CMK (cell line): ENCODE measurements around a stretch of chr6.

GRCh38 chr6:156829160-156830102 is 52.3 kb downstream of the ARID1B start:
- RRBS = no CpG with 5 or more reads among the region's 9 CpGs

DNA sequence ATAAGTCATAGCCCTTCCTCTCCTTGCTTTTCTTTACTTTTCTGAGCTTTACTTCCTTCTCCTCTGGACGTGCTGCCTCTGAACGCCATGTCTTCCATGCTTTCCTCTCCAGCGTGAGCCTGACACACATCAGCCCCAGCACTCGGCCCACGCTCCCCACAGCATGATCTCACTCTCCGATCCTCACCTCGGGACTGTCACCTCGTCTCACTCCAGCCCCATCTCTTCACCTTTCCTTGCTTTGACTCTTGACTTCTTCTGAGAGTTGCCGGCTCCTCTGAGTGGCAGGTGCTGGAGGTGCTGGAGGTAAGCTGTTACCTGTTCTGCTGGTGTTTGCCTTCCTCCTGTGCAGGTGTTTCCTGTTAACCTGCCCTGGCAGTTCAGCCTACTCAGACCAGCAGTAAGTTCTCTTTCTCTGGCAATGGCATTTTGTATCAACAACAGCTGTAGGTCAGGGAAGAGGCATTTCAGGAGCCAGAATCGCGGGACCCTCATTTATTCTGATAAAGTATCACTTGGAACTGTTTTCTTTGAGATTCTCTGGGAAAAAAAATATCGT is 106.4 kb downstream of the ARID1B start:
- RRBS = no CpG with 5 or more reads among the region's 12 CpGs

DNA sequence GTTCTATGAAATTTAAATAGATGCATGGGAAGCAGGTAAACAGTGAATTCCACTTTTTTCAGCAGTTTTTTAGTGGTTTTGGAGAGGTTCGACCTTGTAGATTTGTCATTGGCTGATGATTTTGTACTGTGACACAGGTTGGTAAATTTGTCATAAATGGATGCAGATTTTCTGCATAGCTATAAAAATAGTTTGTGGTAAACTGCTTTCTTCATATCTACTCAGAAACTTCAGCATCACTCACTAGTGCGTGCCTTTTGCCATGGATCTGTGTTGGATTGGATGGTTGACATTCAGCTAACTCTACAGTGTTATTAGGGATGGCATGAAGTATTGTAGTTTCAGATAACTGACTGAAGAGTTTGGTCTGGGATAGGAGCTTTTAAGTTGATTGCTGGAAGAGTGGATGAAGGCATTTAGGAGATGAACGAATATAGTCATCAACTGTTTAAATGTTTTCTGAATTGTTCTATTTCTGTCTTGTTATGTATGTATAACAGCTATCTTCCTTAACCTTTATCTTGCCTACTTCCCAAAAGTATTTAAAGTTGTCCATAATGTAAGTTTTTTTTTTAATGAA is 160.2 kb downstream of the ARID1B start:
- RRBS = no CpG with 5 or more reads among the region's 3 CpGs

GRCh38 chr6:156953207-156954118 is 176.3 kb downstream of the ARID1B start:
- RRBS = no CpG with 5 or more reads among the region's 10 CpGs

DNA sequence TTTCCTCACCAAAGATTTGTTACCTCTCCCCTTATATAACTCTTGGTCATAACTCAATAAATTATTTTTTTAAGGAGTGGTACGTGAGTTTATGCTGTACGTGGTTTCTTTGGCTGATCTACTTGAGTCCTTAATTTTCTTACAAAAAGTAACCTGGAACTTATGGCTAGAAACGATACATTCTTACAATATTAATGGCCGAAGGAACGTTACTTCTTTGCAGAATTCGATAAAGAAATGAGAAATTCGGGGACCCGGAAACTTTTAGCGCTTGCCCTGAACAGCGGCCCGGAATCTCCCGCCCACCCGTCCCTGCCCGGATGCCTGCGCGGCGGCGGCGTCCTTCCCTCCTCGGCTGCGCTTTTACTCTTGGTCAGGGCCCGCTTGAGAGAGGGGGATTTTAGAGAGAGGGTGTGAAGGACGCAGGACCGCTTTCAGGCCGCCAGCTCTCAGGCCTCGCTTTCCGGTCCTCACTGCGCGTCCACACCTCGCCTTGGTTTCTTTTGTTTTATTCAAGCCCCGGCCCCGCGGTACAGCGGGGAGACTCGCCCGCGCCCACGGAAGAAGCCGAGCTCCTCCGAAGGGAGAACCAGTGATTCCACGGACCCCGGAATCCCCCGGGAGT is 243.7 kb downstream of the ARID1B start:
- RRBS = 2% methylated on average over 12 of the region's 43 CpGs

DNA sequence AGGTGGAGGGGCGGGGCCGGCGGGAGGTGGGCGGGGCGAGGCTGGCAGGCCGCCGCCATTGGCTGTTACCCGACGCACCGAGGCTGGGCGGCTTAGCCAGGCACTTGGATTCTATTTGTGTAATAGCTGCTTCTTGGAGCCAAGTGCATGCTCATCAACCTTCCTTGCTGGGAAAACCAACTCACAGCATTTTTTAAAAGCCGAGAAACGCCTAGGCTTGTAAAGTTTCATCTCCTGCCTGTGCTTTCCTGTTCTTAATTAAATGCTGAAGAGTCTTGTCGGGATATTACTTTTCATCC is 244.9 kb downstream of the ARID1B start:
- RRBS = no CpG with 5 or more reads among the region's 14 CpGs

DNA sequence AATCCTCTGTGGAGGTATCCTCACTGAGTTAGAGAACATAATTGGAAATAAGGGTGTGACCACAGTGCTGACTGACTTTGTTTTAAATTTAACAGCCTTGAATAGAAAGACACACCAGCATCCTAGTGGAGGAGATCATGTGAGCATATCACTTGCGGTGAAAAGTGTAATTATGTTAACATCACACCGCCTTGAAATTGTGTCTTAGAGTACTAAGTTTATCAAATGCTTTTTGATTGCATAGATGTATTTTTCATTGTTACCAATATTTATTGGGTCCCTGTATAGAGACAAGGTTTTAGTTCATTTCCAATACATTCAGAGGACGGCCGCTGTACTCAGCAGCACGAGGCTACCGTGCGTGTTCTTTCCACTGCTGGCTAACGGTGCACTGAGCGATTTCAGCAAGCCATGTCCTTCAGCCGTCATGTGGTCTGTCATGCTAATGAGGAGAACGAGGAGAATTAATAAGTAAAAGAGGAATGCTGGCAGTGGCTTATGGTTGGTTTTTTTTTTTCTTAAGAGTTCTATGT is 253.4 kb downstream of the ARID1B start:
- RRBS = no CpG with 5 or more reads among the region's 11 CpGs

DNA sequence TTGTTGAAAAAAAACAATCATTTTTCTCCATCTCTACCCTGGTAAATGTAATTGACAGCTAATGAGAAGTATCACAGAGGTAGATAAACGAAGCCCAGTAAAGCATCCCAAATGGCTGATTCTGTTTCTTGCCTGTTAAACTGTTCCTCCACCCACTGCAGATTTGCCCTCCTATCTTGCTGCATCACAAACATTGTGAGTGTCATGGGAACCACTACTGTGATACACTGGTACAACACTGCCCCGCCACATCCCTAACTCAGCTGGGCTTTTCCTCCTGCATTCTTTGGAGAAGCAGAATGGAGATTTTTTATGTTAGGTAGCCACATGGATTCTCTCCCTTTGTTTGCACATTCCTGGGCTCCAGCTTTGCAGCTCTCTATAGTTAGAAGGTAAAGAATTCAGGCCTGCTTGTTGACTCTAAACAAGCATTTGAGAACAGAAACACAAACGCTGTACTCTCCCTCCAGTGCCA is 234.1 kb downstream of the TMEM242 start:
- RRBS = no CpG with 5 or more reads among the region's 3 CpGs

DNA sequence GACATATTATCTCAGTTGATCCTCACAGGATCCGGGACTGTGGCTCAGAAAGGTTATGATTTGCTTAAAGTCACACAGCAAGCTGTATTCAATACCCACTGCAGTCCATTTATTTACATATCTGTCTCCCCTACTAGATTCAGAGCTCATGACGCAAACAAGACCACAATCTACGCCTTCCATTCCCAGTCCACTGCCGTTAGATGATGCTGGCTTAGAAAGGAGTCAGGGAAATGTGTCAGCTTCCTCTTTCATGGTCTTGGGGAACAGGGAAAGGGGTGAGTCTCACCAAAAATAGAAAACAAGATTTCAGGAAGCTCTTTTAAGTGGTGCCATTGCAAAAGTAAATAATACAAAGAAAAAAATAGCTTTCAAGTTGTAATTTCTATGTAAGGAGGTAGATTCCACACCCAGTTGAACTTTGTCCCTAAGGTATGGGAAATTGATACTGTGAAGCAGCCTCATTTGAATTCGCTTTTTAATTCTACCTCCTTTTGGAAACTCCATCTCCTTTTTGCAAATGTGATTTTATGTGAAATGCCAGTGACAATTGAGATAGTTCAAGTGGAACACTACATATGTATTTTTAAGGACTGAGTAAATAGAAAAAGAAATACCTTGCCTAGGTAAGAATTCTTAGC is 194.0 kb downstream of the TMEM242 start:
- RRBS = no CpG with 5 or more reads among the region's 5 CpGs

GRCh38 chr6:157145651-157145886 is 177.8 kb downstream of the TMEM242 start:
- RRBS = no CpG with 5 or more reads among the region's 3 CpGs

GRCh38 chr6:157181562-157182036 is 141.7 kb downstream of the TMEM242 start:
- RRBS = no CpG with 5 or more reads among the region's 5 CpGs

- RRBS = 97% methylated on average over 4 of the region's 37 CpGs
Observed at GRCh38 chr6:157200722-157201534, 122.4 kb downstream of the TMEM242 start.

DNA sequence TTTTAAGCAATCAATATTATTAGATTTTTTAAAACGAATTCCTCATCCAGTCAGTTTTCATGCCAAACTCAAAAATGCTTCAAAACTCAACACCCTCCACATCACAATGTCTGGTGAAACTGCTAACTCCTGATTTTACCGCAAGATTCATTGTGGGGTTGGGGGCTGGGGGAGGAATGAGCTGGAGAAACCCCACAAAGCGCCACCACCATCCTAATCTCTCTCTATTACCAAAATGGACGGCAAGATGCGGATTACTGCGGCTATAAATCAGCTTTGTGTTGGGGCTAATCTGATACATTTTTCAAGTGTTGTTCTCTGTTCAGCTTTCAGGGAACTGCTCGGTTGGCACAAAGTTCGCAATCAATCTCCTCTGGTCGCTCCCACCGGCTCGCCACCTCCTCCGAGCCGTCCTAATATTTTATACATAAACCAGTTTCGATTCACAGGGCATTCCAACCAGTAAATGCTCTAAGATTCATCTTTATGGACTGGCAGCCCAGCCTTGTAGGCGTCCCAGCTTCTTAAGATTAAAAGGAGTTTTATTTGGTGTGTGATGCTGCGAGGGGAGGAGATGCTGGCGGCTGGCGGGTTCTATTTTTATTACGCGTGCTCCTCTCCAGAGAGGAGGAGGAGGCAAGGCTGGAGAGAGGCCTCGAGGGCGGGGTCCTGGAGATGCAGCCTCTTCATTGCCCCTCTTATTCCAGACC is 83.5 kb downstream of the TMEM242 start:
- RRBS = no CpG with 5 or more reads among the region's 22 CpGs

DNA sequence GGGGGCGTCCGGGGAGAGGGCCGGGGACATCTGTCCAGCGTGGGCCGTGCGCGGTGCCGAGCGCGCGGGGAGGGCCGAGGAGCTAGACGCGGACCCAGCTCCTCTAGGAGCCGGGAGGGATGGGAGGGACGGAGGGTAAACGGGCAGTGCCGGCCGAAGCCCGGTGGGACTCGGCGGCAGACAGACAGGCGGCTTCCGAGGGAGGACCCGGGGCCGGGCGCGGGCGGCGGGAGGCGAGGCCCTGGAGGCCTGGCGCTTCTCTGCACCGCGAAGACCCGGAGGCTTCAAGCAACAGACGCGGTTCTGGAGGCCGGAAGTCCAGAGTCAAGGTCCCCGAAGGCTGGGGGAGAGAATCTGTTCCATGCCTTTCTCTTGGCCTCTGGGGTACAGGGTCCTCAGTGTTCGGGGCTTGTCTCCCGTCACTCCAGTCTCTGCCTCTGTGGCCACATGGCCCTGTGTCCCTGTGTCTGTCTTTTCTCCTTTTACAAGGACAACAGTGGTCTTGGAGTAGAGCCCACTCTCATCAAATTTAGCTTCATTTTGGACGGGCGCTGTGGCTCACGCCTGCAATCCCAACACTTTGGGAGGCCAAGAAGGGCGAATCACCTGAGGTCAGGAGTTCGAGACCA is 48.2 kb downstream of the TMEM242 start:
- RRBS = 2% methylated on average over 30 of the region's 46 CpGs

DNA sequence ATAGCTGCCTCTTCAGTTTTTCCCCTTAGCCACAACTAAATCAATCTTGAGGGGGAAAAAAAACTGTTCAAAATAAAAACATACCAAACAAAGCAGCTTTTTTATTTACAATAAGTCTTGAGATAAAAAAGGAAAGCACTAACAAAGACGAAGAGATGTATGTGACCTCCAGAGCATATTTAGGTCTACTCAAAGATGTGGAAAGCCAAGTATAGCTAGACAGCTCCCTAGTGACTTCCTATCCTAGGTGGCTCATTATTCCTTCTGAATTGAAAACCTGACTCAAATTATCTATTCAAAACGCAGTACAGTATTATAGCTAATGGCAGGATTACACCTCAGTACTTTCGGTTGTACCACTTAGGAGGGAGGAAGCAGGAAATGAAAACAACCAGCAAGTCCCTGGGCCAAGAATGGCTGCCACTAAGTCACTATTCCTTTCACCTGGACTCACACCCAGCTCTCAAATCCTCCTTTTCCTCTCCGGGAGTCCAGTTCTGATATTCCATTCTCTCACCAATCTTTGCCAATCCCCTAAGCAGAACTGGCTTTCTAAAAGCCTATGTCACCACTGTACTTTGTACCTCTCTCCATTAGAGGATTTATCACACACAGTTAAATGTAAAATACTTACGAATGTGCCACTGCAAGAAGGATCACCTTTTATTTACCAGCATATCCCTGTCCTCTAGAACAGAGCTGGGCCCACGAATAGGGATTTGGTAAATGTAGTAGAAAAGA is 20.7 kb downstream of the TMEM242 start:
- RRBS = no CpG with 5 or more reads among the region's 6 CpGs

DNA sequence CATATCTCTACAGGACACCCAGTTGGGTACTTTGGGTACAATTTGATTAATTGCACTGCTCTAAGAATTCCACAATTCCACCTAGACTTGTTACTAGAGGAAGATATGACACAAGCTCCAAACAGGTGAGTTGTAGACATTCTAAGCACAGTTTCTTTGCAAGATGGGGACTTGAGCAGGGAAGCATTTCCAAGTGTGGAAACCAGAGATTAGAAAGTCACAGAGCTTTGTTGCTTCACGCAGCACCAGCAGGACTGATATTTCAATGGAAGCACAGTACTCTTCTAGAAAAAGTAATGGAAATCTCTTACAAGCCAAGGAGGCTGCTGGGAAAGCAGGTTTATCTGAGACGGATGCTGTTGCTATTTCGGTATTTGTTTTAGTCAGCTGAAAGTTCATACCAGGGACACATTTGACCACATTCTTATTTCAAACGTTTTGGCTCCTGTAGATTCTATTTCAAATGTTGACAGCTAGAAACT is 3.5 kb upstream of the TMEM242 start:
- RRBS = no CpG with 5 or more reads among the region's 4 CpGs

- RRBS = no CpG with 5 or more reads among the region's 8 CpGs
Observed at GRCh38 chr6:157405842-157406321, 24.9 kb downstream of the ZDHHC14 start.

- RRBS = no CpG with 5 or more reads among the region's 7 CpGs
Observed at GRCh38 chr6:157461449-157461820, 80.4 kb downstream of the ZDHHC14 start.

- RRBS = no CpG with 5 or more reads among the region's 7 CpGs
Observed at GRCh38 chr6:157486629-157487175, 105.7 kb downstream of the ZDHHC14 start.

DNA sequence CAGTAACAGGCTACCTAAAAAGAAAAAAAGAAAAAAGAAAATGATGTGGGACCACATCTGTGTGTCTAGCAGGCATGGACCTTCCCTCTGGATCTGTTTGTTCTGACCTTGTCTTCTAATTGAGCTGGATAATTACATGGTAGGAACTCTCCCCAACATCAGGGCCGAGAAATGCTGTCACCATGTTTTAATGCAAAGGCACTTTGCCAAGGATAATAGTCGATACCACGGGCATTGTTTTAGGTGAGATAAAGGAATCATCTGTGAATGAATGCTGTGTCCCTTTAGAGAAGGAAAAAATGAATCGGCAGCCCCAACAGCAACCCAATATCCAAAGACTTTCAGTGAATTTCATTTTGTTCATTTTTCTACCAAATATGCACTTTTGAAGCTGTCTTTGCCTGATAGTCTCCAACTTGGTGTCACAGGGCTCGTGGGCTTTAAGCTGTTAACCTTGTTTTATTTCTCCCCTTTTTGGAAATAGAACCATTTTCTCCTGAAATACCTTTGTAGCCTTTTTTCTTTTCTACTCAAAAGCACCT is 149.2 kb downstream of the ZDHHC14 start:
- RRBS = no CpG with 5 or more reads among the region's 5 CpGs